ENCODE measurements around a stretch of chr7.

DNA sequence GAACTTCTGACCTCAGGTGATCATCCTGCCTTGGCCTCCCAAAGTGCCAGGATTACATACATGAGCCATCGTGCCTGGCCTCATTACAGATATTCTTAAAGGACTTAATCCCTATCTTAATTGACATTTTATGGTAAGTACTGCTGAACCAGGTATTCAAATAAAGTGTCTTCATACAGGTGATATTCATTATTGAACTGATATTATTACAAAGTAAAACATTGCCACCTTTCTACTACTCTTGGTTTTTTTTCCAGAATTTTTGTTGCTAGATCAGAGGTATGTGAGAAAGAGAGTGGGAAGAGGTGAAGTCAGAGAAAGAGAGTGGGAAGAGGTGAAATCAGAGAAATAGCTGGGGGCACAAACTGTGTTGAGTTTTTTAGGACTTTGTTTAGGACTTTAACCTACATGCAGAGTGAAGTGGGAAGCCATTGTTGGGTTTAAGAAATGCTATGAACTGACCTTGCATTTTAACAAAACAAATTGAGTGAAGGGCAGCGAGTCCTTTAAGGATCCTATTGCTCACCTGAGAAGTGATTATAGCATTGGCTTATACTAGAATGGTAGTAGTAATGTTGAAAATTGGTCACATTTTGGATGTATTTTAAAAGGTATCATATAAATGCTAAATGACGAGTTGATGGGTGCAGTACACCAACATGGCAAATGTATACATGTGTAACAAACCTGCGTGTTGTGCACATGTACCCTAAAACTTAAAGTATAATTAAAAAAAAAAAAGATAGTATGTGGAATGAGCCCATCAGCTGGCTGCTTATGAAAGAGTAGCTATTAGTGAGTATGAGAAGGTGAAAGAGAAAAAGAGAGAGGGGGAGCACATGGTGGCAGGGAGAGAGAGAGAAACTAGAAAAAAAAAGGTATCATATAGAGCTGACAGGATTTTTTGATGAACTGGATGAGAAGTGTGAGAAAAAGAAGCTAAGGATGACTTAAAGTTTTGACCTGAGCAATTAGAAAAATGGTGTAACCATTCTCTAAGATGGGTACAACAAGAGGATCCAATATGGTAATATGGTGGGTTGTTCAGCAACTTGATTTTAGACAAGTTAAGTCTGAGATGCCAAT is 92.1 kb downstream of the MKLN1 start:
- RRBS = no CpG with 5 or more reads among the region's 4 CpGs

DNA sequence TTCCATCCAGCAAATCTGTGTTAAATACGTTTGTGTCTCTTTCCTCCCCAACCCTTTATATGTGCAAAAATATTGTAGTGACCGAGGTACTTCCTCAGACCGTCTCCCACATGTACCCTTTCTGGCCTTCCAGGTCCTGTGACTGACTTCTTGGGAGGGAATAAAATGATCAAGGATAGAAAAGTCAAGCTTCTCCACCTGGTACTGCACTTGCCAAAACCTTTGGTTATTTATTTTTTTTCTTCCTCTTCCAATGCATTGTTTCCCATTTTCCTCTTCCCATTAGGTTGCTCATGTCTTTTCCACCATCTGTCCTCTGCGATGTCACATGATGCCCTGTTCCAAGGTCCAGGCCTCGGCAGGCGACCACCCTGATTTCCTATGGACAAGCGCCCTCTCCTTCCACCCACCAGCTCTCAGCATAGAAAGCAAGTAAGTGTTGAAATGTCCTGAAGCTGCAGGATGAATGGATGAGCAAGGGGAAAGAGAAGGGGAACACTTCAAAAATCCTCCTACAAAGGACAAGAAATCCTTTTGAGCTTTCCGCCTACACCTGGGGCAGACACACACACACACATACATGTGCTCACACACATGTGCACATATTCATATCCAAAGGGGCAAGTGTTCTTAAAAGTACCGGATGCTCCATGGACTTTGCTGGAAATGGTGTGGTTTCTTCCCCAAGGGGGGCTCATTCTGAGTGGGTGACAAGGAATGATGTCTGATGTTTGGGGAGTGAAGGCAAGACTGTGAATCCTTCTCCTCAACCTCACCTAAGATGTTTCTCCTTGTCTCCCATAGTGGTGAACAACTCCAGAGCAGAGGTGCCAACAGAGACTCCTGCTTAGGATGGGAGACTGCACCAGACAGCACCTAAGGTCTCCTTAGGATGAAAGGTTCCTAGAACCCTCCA is 448.0 kb downstream of the PLXNA4 start:
- RRBS = no CpG with 5 or more reads among the region's 9 CpGs

DNA sequence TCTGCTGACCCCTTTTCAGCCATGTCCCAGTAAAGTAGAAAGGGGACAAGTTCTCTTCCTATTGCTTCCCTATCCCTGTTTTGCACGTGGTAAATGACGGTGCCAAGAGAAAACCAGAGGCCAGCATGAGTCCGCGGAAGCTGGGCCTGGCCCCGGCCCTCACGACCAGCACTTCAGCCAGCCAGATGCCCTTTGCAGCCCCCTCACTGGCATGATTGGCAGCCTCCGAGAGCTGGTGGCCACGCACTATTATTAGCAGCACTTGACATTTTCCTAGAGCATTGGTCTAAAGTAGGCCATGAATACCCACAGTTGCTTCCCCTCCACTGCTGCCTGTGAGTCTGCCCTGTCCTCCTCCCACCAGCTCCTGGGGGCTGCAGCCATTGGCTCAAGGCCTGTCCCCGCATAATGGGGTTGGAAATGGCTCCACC is 369.1 kb downstream of the PLXNA4 start:
- RRBS = no CpG with 5 or more reads among the region's 9 CpGs

- RRBS = no CpG with 5 or more reads among the region's 6 CpGs
Observed at GRCh38 chr7:132321416-132321787, 254.9 kb downstream of the PLXNA4 start.

DNA sequence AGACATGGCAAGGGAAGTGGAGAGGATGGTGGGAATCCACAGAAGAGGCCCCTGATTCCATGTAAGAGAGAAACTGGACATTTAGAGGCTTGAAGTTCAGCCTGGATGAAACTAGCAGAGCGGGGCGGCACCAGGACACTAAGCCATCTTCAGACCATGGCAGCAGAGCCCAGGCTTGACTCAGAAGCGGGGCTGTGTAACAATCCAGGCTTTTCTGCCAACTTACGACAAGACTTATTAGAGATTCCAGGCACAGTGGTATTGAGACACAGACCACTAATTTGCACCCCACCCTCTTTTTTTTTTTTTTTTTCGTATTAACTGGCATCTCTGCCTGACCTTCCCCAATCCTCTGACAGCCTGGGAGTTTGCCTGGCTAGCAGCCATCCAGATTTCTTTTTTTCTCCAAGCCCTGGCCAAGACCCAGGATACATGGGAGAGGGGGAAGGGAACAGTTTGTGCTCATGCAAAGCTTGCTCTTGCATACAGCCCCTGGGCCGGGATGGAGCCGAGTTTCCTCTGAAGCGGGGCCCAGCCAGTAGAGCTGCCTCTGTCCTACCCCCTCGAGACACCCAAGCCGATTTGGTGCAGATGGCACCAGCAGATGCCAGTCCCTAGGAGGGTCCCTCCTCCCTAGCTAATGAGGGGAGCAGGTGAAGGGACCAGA is 182.4 kb downstream of the PLXNA4 start:
- RRBS = no CpG with 5 or more reads among the region's 10 CpGs

DNA sequence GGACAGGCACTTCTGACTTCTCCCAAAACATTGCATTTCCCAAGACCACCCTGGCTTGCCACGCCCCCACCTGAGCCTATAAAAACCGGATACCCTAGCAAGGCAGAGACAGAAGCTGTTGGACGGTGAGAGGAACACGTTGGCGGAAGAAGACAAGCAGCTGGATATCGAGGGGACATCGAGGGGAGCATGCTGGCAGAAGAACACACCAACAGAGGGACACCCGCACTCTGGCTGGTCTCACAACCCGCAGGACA is 157.7 kb upstream of the PLXNA4 start:
- RRBS = no CpG with 5 or more reads among the region's 9 CpGs

DNA sequence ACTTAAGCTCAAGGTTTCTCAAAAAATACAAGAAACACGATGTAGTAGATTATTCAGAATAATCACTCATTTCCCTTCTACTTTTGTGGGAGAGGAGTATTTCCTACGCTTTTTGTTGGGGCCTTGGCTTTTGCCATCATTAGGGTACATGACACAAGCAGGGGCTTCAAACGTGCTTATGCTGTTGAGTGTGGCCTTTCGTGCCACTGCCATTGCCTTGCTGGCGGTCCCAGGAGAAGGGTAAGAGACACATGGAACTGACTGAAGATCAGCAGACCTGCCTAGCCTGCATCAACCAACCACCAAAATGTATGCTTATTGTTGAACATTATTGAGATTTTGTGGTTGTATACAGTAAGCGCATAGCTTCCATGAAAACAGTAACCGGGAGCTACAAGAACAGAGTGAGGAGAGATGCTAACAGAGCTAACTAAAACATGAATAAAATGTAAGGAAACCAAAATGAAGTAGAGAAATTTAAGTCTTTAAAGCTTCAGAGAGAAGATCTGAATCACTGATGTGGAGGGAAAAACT is 54.8 kb downstream of the EXOC4 start:
- RRBS = no CpG with 5 or more reads among the region's 7 CpGs

DNA sequence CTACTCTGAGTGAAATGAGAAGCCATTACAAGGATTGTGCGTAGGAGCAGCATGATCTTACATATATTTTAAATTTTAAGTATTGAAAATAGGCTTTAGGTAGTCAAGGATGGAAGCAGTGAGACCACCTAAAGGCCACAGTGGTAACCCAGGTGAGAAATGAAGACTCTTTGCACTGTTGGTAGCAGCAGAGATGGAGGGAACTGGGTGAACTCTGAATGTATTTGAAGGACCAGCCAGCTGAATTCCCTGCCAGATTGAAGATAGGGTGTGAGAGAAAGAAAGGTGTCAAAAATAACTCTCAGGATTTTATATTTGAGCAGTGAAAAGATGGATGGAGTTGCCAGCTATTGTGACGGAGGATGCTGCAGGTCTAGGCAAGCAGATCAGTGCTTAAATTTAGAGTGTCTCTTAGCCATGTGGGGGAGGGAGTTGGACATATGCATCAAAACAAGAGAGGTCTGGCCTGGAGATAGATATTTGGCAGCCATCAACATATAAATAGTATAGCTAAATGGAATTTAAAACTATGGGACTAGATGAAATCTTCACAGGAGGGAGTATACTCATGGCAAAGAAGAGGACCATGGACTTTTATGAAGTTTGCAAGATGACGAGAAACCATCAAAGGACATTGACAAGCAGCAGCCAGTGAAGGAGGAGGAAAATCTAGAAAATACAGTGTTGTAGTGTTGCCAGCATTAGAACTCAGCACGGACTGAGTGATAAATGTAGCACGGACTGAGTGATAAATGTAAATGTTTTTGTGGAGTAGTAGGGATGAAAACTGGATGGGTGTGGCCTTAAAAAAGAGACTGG is 223.7 kb upstream of the LRGUK start:
- RRBS = no CpG with 5 or more reads among the region's 5 CpGs

- RRBS = no CpG with 5 or more reads among the region's 2 CpGs
Observed at GRCh38 chr7:134418894-134419390, 40.0 kb downstream of the AKR1B1 start.

GRCh38 chr7:134515824-134516284 is 11.5 kb upstream of the AKR1B10 start:
- RRBS = no CpG with 5 or more reads among the region's 3 CpGs

GRCh38 chr7:134551960-134552560 is 3.1 kb downstream of the AKR1B15 start:
- RRBS = 61% methylated on average over 2 of the region's 11 CpGs

- RRBS = no CpG with 5 or more reads among the region's 7 CpGs
Observed at GRCh38 chr7:134729812-134730742, 49.4 kb upstream of the CALD1 start.

- RRBS = no CpG with 5 or more reads among the region's 10 CpGs
Observed at GRCh38 chr7:134792633-134793444, 13.4 kb downstream of the CALD1 start.

- RRBS = no CpG with 5 or more reads among the region's 9 CpGs
Observed at GRCh38 chr7:134827458-134828483, 48.3 kb downstream of the CALD1 start.

GRCh38 chr7:134905298-134905925 is 80.9 kb upstream of the AGBL3 start:
- RRBS = no CpG with 5 or more reads among the region's 6 CpGs

DNA sequence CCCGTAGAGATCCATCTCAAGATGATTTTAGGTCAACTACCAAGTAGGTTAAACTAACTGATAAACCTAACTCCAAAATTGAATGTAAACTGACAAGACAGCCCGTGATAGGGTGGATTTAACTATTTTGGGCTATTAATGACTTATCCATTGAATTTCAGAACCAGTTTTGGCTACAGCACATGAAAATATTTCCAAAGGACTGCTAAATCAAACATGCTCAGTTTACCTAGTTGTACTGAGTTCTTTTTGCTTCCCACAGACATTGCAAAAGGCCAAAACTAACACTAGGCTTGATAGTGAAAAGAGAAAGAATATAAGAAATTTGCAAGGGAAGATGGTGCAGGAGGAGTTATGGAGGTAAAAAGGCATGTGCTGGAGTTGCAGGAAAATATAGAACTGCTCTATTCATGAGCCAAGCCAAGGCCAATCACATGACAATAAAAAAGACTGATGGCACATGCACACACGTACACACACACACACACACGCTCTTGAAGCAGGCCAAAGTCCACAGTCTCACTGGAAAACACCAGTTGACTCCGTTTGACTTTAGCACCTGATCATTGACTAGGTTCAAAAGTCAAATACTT is 76.0 kb upstream of the AGBL3 start:
- RRBS = no CpG with 5 or more reads among the region's 5 CpGs

DNA sequence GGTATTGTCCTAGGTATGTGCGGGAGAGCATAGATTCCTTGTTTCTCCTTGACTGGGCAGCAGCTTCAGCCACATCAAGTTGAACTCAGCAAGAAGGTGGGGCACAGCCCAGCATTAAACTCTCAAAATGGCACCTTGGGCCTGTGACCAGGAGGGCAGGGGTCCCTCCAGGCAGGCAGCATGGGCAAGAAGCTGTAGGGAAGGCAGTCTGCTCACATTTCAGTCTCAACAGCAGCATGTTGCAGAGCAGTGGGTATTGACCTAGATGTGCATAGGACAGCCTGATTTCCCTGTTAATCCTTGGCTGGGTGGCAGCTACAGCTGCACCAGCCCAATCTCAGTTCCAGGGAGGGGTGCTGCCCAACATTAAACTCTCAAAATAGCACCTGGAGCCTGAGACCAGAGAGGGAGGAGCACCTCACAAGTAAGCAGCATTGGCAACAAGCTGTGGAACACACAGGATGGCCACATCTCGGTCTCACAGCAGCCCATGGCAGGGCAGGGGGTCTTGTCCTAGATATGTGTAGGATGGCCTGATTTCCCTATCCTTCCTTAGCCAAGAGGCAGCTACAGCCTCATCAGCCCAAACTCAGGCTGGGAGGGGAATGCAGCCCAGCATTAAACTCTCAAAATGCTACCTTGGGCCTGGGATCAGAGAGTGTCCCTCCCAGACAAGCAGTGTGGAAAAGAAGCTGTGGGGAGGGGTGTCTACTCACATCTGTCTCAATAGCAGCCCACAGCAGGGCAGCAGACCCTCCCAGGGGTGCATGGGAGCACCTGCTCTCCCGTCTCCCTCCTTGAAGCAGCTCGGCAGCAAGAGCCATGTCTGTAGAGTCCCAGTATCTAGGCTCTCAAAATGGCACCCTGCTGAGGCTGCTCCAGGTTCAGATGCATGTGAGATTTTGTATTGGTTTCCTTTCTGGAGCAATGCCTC is 10.4 kb downstream of the TMEM140 start:
- RRBS = no CpG with 5 or more reads among the region's 4 CpGs

GRCh38 chr7:135165028-135165594 is 5.4 kb downstream of the CYREN start:
- RRBS = no CpG with 5 or more reads among the region's 7 CpGs

- RRBS = no CpG with 5 or more reads among the region's 5 CpGs
Observed at GRCh38 chr7:135253868-135254547, 20.4 kb downstream of the STRA8 start.

DNA sequence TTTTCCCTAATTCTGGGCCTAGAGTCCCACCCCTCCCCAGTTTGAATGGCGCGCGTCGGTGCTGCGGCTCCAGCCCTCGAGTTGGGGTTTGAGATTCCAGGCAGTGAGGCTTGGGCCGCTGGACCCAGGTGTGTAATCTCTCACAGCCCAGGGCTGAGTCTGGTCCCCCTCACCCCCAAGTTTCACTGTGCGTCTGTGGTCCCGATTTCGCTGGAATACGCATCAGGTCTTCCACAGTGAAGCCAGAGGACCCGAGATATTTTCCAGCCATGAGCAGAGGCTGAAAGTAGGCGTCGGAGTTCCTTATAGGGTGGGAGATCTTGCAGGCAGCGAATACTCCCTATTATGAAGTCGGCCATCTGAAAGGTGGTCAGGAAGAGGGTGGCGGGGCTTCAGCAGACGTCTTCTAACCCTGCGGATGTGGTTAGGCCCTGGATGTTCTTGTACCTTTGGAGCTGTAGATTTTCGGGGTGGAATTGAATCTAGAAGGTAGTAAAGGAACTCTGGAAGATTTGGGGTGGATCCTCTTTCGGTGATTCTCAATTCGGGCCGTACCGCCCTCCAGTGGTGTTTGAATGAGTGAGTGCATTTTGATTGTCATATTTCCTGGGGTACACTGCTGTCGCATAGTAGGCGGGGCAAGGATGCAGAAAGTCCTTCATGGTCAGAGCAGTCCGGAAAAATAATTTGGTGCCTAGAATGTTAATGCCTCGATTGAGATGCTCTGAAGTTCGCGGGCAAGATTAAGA is 544 bp downstream of the NUP205 start:
- RRBS = no CpG with 5 or more reads among the region's 30 CpGs

Measured in skeletal muscle cell (primary cell).